ENCODE measurements around the genes FKBP9, NT5C3A and TBX20.

DNA sequence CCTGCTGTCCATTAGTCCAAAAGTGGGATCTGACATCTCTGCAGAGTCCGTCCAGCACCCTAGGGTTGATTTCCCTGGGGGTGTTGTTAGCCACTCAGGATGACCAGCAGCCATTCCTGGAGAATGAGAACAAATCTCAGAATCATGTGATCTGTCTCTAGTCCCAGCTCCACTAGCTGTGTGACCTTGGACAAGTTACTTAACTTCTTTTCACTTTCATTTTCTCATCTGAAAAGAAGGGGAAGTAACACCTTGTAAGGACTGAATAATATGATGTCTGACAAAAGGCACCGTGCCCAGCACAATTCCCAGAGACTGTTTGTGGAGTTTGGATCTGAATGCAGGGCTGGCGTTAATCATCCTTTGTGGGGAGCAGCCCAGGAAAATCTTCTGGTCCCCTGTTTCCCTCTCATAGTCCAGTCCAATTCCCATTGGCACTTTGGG lies 44.2 kb downstream of the MTURN start:
- PRO-cap: no peak
- RAMPAGE, long total RNA: no peak

- PRO-cap: no peak
- RAMPAGE, long total RNA: no peak
These were observed 5.9 kb downstream of the ZNRF2 start for GRCh38 chr7:30290189-30290872.

- PRO-cap: no peak
- RAMPAGE, long total RNA: no peak
These were observed 38.8 kb downstream of the ZNRF2 start for GRCh38 chr7:30322929-30323903.

DNA sequence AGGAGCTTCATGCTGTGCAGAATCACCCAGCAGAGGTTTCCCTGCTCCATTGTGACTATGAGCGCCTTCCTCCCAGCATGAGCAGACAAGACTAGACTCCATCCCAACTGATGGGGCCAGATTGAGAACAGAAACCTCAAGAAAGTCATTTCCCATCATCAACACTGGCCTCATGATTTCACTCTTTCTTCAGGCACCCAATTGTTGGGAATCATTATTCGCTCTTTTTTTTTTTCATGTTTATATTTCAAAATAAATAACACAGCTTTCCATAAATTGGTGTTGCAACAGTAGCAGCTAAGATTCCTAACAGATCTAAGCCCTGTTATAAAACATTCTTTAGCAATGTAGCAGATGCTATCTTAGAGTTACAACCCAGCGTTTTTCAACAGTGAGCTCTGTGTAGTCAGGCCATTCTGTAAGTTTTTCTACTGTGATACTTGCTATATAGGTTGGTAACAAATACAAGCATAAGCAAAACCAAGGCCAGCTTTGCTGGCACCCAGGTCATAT lies 13.1 kb downstream of the NOD1 start:
- PRO-cap: no peak
- RAMPAGE, long total RNA: no peak

DNA sequence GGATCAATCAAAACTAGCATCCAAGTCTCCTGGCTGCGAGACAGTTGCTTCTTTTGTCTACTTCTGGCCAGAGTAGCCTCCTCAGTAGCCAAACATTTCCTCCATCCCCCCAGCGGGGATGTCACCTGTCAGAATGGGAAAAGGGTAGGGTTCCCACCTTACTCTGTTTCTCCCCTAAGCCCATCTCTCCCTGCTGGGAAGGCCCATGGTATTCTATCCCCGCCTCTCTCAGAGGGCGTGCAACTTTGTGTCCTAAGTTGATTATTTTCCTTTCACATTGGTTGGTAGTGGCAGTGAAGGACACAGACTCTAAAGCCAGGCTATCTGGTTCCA lies 8.8 kb downstream of the NOD1 start:
- PRO-cap: no peak
- RAMPAGE, long total RNA: no peak

DNA sequence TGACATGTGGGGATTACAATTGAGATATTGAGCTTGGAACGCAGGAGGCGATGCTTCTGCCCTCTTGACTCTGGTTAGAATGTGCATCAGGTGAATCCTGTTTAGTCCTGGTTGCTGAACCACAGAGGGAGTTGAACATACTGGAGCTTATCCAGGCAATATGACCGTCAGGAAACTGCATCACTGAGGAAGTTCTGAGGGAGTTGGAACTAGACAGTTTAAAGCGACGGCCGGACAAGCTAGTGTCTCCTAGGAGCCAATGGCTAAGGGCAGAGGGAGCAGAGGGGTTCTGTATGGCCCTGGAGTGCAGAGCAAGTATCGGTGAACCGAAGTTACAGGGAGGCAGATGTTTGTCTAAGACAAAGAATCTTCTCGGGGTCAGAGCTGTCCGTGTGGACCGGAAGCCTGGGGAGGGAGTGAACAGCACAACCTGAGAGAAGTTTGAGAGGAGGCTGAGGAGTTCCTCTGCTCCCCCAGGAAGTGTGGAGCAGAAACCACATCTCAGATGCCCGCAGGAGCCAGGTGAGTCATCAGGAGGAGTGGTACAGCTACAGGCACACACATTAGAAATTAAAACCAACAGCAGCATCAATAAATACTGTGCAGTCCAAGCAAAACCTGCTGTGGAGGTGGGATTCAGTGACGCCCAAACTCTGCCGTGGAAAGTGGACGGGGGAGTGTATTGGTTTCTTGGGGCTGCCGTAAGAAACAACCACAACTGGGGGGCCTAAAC lies 31.5 kb upstream of the GARS1 start:
- PRO-cap: no peak
- RAMPAGE, long total RNA: no peak

DNA sequence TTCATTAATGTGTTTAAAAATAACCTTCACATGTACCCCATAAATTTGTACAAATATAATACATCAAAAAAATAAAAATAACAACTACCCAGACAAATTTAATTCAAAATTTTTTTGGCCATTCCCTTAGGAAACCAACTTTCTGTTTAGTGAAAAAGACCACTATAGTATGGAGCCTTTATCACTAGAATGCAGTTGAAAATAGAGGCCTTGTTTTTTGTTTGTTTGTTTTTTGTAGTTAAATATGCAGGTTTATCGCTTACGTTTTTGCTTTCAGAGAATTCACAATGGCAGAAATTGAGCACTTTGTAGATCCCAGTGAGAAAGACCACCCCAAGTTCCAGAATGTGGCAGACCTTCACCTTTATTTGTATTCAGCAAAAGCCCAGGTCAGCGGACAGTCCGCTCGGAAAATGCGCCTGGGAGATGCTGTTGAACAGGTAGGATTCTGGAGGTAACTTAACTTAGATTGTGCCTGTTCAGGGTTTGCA lies 21.0 kb downstream of the GARS1 start:
- PRO-cap: no peak
- RAMPAGE, long total RNA: no peak

GRCh38 chr7:30755648-30755907 lies 3.6 kb downstream of the INMT start:
- PRO-cap: no peak
- RAMPAGE, long total RNA: no peak

- PRO-cap: no peak
- RAMPAGE, long total RNA: no peak
These were observed 9.4 kb downstream of the INMT start for GRCh38 chr7:30761121-30761898.

DNA sequence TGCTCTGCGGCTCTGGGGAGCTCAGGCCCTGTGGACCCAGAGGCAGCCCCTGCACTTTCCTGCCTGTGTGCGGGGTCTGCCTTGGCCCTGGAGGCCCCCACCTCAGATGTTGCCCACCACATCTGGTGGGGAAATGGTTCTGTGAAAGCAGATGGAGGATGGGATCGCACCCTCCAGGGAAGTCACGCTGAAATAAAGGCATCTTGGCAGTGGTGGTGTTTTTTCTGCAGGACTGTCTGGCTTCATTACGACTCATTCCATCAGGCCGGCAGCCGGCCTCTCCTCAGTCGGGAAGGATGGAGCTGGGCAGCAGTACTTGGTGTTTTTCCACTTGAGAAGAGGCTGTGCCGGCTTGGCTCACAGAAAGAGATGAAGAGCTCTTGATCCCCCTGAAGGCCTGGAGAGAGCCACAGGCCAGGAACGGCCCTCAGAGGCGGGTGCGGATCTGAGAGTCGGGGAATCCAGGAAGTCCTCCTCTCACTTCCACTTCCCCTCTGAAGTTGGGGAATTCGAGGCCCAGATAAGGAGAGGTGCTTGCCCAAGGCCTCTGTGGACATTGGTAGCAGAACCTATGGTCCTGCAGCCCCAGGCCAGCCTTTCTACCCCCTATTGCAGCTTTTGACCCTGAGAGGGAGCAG lies 65.9 kb upstream of the AQP1 start:
- PRO-cap: no peak
- RAMPAGE, long total RNA: no peak

- PRO-cap: no peak
- RAMPAGE, long total RNA: no peak
These were observed 11.1 kb downstream of the GHRHR start for GRCh38 chr7:30974752-30975362.

- PRO-cap: no peak
- RAMPAGE, long total RNA: no peak
These were observed 84.7 kb upstream of the PDE1C start for GRCh38 chr7:32154778-32155346.

DNA sequence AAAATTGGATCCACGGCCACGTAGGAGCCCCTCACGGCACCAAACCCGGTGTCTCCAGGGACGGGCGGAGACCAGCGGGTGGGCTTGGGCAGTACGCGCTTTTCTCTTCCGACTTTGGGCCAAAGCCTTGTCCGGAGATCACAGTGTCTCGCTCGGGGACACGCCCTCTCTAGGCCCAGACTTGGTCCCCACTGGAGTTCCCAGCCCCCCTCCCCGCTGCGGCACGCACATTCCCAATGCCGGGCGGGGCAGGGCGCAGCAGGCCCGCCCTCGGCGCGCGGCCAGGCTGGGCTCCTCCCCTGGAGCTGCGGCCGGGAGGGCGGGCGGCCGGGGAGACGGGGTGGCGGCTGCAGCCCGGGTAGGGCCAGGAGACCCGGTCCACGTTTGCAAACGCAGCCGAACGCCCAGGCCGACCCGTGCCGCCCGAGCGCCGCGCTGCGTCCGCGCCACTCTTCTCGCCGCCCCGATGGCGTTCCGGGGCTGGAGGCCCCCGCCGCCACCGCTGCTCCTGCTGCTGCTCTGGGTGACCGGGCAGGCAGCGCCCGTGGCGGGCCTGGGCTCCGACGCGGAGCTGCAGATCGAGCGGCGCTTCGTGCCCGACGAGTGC lies at the start of gene FKBP9:
FKBP9 (plus strand) TSS at position 333 of the 607 bp plus-strand sequence.
- PRO-cap: no peak
- RAMPAGE, long total RNA: no peak

GRCh38 chr7:33040798-33041610 lies 21.6 kb downstream of the NT5C3A start:
- PRO-cap: bidirectional peak, plus-strand start at chr7:33041051, minus-strand start at chr7:33040910
- RAMPAGE, long total RNA: no peak

DNA sequence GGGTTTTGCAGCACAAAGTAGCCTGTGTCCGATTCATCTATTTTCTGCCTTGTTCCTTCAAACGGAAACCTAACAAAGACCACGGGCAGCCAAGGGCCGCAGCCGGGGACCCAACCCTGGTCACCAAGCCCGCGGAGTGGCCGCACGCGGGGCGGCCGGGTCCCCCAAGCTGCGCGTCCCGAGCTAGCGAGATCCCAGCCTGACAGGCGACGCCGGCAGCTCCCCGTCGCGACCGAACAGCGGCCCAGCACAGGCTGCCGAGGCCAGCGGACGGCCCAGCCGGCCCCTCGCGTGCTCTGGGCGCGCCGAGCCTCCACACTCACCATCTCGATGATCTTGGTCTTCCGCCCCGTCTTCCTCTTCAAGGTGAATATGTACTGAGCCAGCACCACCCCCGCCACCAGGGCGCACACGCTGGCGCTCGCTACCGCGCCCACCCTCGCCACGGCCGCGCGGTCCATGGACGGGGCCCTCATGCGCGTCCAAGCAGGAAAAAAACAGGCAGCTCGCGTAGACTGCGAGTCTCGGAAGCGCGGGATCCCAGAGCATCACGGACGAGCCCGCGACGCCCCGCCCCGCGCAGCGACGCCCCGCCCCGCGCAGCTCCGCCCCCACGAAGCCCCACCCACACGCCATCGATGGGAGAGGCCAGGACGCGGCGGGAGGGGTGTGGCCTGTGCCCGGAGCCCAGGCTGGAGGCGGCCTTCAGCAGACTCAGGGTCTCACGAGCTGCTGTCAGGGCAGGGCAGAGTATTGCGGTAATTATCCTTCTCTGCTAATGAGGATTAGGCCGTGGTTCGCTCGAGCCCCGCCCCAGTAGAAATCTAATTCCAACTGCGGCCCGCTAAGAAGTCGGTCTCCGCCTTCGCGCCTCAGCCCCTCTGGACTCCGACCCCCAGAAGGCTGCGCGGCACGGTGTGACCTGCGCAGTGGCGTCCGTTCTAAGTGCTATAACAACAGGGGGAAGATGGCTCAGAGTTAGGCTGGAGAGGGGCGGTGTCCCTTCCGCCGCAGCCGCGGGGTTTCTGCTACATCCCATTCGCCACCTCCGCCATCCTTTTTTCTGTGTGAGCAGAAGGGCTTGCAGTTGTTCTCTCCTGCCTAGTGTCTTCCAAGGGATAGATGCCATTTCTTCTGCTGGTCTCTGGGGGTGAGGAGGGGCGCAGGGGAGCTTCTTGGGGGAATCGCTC lies at the start of gene NT5C3A:
NT5C3A (minus strand) TSS at position 532 of the 1,190 bp plus-strand sequence.
- PRO-cap: bidirectional peak, plus-strand start at position 690 of the sequence, minus-strand start at position 550 of the sequence; bidirectional peak, plus-strand start at position 981 of the sequence, minus-strand start at position 883 of the sequence
- RAMPAGE, long total RNA: start-site peak on the minus strand centred at position 530 of the sequence, 54 bp wide, 206 and 28 reads in 2 replicates

GRCh38 chr7:34097223-34097526 lies 191.8 kb downstream of the BMPER start:
- PRO-cap: no peak
- RAMPAGE, long total RNA: no peak

GRCh38 chr7:34966048-34966587 lies 71.2 kb downstream of the DPY19L1 start:
- PRO-cap: no peak
- RAMPAGE, long total RNA: no peak

- PRO-cap: no peak
- RAMPAGE, long total RNA: no peak
These were observed 1.7 kb downstream of the DPY19L1 start for GRCh38 chr7:35035461-35036148.

DNA sequence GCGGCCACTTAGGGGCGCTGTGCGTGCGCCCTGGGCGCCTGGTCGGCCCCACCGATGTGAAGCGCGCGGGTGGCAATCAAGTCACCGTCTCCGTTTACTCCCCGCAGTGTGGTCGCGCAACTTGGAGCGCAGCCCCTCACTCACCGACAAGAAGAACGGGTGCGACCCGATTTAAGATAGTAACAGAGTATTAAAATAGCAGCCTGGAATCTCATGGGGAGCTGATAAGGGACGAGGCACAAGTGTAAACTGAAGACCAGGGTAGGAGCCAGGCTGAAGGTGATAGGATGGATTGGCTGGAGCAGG lies 696 bp upstream of the DPY19L1 start:
- PRO-cap: no peak
- RAMPAGE, long total RNA: no peak

DNA sequence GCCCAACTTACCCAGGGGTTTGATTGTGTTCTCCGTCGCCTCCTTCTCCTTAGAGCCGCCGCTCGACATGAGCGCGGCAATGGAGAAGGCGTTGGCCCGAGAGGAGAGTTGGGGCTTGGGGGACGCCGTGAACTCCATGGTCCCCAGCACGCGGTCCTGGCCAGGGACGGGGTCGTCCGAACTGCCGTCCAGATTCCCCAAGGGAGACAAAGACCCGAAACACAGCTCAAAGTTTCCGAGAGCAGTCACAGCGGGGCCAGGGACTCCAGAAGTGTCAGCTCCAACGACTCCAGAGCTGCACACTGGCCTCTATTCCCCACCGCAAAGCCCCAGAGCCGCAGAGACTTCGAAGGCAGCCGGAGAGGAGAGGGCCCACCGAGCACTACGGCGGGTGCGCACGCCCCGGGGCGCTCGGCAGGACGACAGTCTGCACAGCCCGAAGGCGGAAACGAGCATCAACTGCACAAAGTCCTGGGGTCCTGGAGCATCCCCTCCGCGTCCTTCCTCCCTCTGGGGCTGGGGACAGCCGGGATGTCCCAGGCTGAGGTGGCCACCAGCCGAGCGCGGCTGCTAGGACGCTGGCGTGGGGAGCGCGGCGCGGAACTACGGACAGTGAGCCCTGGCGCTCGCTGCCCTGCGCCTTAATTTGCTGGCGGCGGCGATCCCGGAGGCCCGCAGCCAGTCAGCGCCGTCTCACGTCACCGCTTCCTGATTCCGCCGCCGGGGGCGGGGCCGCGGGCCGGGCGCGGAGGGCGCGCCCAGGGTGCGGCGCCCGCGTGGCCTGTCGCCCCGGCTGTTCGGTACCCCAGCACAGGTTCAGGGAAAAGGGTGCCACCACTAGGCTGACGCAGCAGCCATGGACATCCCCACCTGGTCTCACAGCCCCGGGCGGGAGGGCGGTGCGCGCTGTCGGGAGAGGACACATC lies at the start of gene TBX20:
TBX20 (minus strand) TSS at position 618 of the 926 bp plus-strand sequence.
- PRO-cap: bidirectional peak, plus-strand start at position 732 of the sequence, minus-strand start at position 614 of the sequence
- RAMPAGE, long total RNA: no peak

Data from OCI-LY7 (cell line).